Peritoneum (tissue), 1 donor: ENCODE data around the gene TMEM229B.

DNA sequence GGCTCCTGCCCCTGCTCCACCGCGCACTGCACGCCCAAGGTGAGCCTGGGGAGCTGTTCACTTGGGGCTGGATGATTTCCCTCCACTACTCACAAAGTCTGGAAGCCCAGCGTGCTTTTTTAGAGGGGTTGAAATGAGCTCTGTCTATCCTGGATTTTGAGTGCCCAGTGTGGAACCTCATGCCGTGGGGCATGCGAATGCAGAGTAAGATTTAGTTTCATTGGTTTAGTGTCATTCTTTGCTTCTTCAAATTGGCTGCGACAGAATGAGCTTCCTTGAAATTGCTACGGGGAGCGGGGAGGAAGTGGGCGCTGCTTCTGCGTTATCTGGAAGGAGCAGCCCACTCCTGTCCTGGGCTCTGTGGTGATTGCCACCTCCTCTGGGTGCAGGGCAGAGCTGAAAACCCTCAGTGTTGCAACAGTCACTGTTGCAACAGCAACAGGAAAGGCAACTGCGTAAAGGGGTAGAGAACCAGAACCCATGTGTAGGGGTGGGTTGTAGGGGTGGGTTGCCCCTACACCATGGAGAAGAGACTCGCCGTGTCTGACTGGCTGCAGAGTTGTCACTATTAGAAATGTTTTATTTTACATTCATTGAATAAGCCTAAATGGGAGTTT is 57.8 kb downstream of the MAX start:
- PRO-cap, result no peak

DNA sequence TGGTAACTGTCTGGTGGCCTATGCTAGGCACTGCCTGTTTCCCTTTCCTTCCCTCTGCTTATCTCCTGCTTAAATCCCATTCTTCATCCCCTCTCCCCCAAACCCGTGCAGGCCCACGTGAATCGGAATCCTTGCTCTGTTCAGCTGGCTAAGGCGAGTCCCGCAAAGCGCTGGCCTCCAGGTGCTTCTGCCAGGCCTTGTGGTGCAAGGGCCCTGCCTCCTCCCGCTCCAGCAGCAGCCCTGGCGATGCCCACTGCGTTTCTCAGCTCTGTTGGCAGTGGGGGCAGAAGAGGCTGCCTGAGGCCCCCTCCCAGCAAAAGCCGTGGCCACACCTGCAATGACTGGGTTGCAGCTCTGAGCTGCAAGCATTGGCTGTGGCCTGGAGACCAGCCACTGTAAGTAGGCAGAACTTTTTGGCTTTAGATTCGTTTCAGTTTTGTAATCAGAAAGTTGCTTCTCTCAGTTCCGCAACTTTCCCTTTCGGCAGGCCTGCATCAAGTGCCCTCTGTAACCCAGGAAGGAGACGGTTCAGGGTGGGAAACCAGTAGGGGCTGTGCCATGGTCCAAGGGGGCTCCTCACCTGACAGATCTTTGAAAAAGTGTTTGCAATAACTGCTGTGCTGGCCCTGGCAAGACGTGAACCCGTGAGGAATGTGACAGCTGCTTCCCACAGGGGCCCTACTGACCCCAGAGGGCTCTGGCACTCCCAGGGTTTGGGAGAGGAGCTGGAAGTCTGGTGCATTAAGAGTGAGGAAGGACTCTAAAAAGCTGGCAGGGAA is 54.3 kb upstream of the MAX start:
- PRO-cap, result no peak

DNA sequence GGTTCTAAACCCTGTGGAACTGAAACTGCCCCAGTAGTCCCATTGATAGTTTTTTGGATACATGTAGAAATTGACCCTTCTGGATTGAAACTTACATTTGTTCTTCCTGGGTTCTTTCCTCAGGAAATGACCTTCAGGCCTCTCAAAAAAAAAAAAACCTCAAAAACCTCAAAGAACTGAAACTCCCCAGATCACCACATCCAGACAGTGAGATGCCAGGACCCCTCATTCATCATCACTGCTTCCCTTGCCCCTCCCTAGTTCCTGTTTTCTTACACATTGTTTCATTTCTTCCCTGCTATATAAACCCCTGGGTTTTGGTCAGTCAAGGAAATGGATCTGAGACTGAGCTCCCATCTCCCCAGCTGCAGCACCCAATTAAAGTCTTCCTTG is 107.7 kb upstream of the MAX start:
- PRO-cap, result unidirectional peak, plus-strand start at position 331 of the sequence

GRCh38 chr14:65229524-65230597 is 127.5 kb upstream of the MAX start:
- PRO-cap, result no peak

- PRO-cap, result no peak
Measured at GRCh38 chr14:65243675-65244305, 141.5 kb upstream of the MAX start.

GRCh38 chr14:65287018-65288198 is 125.1 kb upstream of the FUT8 start:
- PRO-cap, result no peak

GRCh38 chr14:65413369-65413814 is 862 bp downstream of the FUT8 start:
- PRO-cap, result no peak

GRCh38 chr14:65433980-65434555 is 21.5 kb downstream of the FUT8 start:
- PRO-cap, result no peak

GRCh38 chr14:65792070-65792677 is 379.6 kb downstream of the FUT8 start:
- PRO-cap, result no peak

DNA sequence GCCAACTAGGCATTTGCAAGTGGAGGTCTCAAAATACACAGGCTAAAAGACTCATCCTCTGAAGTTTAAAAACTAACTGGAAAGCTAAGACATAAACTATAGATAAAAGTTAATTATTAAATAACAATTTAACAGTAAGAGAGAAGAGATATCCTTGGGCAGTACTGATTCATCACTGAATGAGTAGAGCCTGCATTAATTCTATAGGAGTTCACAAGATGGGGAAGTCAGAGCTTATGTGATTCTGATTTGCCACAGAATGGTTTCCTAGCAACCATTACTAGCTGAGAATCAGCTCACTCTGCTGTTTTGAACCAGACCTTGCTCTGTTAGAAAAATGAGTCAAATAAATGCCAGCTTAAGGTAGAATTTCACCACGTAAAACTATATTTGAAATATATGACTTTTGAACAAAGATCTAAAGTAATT is 433.9 kb downstream of the FUT8 start:
- PRO-cap, result no peak

DNA sequence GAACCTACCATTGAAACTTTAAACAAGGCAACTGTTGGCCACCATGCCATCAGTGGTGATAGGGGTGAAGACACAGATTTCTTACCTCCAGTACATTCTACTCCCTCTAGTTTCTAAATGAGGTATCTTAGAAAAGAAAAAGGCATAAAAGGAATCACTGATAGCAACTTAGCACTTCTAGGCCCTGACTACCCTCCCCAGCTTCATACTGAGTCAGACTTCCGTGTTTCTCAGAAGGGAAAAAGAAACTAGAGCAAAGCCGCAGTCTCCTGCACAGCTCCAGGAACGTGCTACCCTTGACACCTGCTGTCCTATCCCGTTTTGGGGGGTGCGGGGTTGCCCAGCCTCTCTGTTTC is 437.8 kb downstream of the FUT8 start:
- PRO-cap, result no peak

DNA sequence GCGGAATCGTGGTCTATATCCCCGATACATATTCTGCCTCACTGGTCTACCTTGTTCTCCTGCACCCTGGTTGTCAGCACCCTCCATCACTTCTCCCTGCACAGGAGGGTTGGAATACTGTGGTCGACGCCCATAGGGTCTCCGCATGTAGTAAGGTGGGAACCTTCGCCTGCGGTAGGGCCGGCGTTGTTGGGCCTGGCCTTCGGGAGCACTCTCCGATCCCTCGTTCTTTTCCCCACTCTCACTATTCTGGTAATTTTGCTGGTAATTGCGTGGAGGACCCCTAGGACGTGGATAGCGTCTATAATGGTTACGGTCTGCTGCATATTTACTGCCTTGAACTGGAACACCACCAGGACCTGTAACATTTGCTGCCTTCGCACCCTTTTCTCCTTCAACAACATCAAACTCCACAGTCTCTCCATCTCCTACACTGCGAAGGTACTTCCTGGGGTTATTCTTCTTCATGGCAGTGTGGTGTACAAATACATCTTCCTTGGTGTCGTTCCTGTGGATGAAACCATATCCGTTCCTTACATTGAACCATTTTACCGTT is 473.0 kb upstream of the CCDC196 start:
- PRO-cap, result no peak

- PRO-cap, result no peak
Measured at GRCh38 chr14:66496062-66497095, 10.2 kb downstream of the CCDC196 start.

DNA sequence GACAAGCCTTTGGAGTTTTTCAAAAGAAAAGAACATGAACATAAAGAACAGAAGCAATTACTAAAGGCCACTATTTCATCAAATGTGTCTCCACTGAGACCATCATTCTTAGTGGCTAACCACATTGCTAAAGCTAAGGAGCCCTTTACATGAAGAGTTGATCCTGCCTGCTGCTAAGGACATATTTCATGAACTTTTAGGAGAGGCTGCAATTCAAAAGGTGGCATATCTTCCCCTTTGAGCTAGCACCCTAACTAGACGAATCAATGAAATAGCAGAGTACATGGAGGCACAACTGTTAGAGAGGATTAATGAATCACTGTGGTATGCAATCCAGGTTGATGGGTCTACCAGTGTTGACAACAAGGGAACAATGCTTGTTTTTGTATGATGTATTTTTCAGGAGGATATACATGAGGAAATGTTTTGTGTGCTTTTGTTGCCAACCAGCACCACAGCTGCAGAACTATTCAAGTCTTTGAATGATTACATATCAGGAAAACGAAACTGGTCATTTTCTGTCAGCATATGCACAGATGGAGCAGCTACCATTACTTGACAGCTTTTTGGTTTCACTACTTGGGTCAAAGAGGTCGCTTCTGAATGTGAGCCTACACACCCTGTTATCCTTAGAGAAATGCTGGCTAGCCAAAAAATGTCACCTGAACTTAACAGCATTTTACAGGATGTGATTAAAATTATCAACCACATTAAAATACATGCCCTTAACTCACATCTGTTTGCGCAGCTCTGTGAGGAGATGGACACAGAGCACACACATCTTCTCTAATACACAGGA is 142.5 kb downstream of the GPHN start:
- PRO-cap, result no peak

- PRO-cap, result no peak
Measured at GRCh38 chr14:66700948-66701647, 193.2 kb downstream of the GPHN start.

GRCh38 chr14:66944734-66945220 is 244.5 kb upstream of the GARIN2 start:
- PRO-cap, result no peak

- PRO-cap, result no peak
Measured at GRCh38 chr14:67357999-67358422, 1.6 kb downstream of the ATP6V1D start.

DNA sequence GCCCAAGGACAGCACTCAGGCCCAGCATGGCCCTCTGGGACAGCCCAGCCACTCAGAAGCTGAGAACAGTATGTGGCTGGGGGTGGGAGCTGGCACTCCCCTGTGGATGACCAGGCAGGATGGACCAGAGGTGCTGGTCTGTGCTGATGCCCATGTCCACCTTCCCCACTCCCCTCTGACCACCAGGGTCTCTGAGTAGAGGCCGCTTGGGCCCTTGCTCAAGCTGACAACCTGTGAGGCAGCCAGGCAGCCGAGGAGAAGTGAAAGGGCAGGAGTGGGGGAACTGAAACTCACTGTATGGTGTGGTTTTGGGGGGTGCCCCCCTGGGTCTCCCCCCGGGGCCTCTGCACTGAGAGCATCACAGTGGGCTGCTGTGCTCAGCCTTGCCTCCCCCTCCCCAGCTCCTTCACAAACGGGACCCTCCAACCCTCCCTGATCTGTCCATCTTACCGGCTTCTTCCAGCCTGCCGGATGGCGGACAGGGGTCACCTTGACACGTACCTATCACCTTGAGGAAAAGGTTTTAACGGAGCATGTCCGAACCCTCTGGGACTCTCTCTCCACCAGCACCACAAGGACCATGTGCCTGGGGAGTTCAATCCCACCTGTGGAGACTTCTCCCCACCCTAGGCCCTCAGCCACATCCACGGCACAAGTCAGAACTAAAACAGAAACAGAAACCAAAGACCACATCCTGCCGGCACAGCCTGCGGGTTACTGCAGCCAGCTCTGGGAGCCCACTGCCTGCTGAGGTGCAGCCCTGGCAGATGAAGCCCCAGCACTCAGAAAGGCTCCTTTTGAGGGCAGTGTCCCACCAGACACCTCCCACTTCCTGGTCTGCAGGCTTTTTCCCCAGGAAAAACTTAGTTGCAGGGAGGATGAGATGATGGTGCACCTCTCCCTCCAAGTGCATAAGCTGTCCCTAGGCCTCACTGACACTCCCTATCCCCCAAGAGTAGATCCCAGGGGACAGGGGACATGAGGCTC is at the start of gene TMEM229B:
TMEM229B (minus strand) TSS at position 664 of the 987 bp plus-strand sequence.
- PRO-cap, result no peak

DNA sequence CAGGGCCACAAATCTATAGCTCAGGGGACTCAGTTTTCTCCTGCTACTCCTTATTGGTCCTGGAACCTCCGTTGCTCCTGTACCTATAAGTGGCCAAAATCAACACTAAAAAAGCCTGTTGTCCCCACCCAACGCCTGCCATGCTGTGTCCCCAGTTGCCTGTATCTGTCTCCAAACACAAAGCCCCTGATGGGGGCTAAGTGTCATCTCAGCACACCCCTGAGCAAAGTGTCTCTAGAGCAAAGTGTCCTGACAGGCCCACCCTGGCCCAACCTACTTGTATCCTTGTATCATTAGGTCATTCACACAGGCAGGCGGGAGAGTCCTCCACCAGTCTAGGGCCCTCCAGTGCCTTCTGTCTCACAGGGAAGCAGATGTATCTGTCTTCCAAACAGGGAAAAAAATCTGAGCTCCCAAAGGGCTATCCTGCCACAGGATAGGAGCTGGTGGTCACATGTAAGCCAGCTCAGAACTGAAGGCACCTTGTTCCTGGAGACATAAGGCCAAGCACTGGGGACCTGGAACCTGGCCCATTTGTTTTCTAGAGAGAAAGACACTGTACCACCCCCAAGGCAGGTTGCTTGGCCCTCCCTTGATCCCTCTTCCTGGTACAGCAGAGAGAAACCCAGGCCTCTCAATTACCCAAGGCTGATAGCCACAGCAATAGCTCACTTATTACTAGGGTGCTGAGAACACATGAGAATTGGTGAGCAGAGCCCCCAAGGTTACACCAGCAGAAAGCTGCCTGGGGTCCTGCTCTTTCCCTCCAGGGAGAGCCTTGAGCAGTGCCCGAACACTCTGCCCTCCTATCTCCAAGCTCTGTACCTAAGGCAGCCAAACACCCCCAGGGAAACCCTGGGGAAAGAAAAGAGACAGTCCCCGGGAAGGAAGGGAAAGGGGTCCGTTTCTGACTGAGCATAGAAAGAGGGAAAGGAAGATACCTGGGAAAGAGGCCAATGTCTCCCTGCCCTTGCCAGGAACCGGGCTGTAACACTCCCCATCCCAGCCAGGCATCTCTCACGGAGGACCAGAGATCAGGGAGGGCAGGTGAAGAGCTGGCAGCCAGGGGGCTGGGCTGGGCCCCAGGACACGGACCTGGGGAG is 19.3 kb upstream of the PLEKHH1 start:
- PRO-cap, result no peak

DNA sequence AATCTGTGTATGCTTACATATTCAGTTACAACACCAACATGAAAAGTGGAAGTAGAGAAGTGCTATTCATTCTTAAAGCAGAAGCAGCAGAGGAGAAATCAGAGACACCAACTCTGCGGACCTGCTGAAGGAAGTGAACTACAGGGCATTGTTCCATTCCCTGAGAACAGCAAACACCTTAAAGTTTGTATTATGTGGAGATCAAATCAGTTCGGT is 34.2 kb downstream of the RAD51B start:
- PRO-cap, result no peak